ENCODE measurements around the genes CALHM5, CALHM4 and TBC1D32.

DNA sequence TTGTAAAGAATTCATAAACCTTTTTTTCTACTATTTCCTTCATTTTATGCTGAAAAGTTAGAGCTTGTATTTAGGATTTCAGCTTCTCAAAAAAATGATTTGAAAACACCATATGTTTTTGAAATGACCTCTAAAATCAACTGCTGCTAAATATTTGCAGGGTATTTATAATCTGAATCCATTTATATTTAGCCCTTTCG, 713.8 kb downstream of the FRK start:
- PRO-cap: no peak

- PRO-cap: bidirectional peak, plus-strand start at chr6:116060457, minus-strand start at chr6:116060400
Measured at GRCh38 chr6:116059706-116060607, 734 bp downstream of the FRK start.

GRCh38 chr6:116158452-116158883, 32.5 kb upstream of the COL10A1 start:
- PRO-cap: no peak

- PRO-cap: no peak
Measured at GRCh38 chr6:116511245-116512616, at the start of gene CALHM5. CALHM5 (plus strand) TSS chr6:116511639.

DNA sequence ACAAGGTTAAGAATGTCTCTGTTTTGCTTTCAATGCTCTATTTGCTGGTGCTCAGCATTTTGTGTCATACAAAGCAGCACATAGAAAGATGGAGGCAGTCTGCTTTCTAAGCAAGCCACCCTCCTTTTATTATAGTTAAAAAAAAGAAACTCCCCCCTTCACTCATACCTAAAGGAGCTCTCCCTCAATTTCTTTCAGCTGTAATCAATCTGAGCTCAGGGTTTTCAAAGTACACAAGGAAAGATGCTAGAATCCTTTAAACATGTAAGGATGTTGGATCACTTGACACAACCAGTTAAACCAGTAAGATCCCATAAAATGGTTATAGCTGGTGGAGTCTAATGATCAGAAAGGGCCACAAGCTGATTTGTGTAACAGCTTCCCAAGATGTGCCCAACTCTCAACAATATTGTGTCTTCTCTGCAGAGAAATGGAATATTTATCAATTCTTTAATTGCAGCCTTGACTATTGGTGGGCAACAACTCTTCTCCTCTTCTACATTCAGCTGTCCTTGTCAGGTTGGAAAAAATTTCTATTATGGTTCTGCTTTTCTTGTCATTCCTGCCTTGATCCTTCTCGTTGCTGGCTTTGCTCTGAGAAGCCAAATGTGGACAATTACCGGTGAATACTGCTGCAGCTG, at the start of gene CALHM4:
CALHM4 (plus strand) TSS at position 345 of the 641 bp plus-strand sequence.
- PRO-cap: no peak

GRCh38 chr6:116909057-116909371, 32.0 kb downstream of the RFX6 start:
- PRO-cap: no peak

GRCh38 chr6:117483678-117484108, 1.2 kb downstream of the DCBLD1 start:
- PRO-cap: unidirectional peak, minus-strand start at chr6:117483783

DNA sequence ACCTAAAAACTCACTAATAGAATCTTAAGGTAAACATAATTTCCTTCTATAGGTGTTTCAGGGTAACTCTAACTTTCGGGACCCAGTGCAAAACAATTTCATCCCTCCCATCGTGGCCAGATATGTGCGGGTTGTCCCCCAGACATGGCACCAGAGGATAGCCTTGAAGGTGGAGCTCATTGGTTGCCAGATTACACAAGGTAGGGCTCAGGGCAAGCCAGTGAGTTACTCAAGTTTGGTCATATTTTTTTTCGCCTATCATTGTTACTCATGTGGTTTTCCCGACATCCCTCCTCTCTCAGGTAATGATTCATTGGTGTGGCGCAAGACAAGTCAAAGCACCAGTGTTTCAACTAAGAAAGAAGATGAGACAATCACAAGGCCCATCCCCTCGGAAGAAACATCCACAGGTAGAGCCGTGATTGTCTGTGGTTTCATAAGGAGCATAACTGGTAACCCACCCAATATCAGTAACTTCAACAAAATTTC, 58.2 kb downstream of the DCBLD1 start:
- PRO-cap: no peak

- PRO-cap: no peak
Measured at GRCh38 chr6:118377762-118378671, 170.1 kb upstream of the PLN start.

DNA sequence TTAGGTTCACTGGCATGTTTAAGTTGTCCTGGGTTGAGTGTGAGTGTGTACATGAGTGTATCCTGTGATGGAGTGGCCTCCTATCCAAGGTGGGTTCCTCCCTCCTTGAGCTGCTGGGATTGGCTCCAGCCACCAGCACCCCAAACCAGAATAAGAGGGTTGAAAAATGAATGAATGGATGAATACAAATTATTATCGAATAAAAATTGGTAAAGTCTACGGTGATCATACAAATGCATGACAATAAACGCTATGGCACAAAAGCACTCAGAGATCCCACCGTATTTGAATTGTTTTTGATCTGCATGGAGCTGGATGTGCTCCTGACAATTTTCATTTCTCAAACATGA, 9.4 kb downstream of the PLN start:
- PRO-cap: no peak

DNA sequence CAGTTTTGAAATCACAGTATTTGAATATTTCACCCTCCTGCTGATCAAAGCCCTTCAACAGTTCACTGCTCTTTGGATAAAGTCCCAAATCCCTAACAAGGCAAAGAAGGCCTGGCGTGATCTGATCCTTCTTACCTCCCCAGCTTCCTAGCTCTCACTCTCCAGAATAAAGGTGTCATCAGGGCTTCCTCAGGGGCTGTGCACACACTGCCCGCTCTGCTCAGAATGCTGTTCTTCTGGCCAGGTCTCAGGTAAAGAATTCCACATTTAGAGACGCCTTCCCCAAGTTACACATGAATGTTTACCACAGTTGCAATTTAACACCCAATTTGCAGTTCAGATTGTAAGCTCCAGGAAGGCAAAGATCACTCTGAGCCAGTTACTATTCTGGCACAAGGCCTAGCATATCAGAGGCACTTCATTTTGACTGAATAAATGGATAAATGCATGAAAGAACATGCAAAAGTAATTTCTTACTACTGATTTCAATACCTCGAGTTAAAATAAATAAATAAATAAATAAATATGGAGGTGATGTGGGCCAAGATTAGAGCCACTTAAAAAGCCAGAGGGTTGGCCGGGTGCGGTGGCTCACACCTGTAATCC, 59.0 kb upstream of the MCM9 start:
- PRO-cap: no peak

DNA sequence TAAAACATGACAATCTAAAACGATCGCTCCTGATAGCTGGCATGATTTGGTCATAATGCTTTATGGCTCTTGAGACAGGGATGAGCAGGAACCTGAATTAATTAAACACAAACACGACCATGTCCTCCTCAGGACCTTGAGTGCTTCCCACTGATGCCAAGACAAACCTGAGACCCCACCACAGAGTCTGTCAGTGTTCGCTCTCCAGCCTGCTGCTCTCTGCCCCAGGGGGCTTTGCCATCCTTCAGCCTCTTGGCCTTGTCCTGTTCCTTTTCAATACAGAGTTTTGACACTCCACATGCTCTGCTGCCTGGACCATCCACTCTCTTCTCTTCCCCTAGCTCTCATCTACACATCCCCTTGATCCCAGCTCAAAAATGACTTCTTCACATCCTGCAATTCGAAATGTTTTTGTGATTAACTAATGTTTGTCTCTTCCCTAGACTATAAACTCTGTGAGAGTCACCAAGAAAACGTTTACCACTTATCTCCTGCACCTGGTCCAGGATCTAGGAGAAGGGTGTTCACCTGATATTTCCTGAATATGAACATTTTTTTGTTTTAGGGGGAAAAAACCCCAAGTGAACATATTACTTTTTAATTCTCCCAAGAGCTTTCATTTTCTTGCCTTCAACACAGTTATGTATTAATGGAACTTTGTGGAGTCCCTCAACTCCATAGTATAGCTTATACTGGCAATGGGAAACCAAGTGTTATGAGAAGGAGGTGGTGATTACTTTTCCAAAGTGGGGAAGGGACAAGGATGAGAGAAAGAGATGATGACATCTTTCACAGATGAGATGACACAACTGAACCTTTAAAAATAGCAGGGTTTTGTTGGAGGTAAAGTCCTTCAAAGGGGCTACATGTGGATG, 119.1 kb downstream of the MAN1A1 start:
- PRO-cap: no peak

DNA sequence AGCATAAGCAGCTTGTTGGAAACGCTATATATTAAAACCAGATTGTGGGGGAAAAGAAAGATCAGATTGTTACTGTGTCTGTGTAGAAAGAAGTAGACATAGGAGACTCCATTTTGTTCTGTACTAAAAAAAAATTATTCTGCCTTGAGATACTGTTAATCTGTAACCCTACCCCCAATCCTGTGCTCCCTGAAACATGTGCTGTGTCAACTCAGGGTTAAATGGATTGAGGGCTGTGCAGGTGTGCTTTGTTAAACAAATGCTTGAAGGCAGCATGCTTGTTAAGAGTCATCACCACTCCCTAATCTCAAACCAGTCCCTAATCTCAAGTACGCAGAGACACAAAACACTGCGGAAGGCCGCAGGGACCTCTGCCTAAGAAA, 402.9 kb downstream of the TBC1D32 start:
- PRO-cap: no peak

GRCh38 chr6:121334282-121335114, at the start of gene TBC1D32:
TBC1D32 (minus strand) TSS chr6:121334480.
- PRO-cap: no peak

- PRO-cap: no peak
Measured at GRCh38 chr6:121436027-121436925, 830 bp downstream of the GJA1 start.

DNA sequence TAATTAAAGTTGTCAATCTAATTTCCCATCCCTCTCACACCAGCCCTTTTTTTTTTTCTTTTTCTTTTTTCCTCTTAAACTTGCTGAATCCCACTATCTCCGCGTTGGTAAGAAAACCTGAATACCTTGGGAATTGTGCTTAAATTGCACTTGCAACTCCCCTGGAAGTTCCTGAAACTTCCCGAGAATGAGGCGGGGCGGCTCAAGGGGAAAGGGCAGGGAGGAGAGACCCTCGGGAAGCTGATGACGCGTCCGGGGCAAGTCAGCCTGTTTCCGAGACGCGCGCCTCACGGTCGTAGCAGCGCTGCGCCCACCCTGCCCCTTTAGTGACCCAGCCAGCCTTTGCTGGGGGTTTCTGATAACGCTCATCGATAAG, 1.9 kb downstream of the GJA1 start:
- PRO-cap: no peak

- PRO-cap: no peak
Measured at GRCh38 chr6:121849536-121850023, 414.1 kb downstream of the GJA1 start.

DNA sequence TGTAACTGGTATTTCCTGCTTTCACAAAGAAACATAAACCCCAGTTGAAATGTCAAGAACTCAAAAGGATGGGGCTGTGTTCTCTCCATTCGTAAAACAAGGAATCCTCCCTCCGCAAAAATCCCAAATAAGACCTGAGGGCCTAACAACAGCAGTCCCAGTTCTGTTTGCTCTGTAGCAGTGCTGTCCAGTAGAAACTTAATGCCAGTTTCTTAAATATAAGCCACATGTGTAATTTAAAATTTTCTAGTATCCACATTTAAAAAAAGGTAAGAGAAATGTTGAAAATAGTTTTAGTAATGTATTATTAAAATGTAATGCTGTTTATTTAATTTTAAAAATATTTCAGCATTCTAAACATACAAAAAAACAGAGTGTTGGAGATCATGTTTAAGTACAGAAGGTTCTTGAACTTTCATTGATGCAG, 421.0 kb downstream of the GJA1 start:
- PRO-cap: no peak

GRCh38 chr6:121932520-121933101, 466.8 kb upstream of the HSF2 start:
- PRO-cap: no peak

DNA sequence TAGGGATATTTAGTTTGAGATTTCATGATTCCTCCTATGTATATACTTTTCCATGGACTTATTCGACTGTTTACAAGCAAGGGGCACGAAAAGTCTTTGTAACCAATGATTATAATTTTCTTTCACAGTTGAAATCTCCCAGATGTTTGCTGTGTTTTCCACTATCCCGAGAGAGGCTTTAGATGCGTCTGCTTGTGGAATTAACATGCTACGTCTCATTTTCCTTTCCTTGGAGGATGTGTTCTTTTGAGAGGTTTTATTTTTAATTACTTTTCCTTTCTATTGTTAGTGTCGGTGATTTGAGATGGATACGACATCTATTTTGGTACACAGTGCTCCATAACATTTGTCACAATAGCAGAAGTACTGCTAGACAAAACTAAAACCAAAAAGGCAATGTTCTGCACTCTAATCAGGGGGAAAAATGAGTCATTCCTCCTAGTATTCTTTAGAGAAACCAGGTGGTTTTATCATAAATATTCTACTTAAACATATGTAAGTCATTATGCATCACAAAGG, 356.2 kb upstream of the HSF2 start:
- PRO-cap: no peak